ENCODE measurements around the genes EID2B and ZNF780B.

DNA sequence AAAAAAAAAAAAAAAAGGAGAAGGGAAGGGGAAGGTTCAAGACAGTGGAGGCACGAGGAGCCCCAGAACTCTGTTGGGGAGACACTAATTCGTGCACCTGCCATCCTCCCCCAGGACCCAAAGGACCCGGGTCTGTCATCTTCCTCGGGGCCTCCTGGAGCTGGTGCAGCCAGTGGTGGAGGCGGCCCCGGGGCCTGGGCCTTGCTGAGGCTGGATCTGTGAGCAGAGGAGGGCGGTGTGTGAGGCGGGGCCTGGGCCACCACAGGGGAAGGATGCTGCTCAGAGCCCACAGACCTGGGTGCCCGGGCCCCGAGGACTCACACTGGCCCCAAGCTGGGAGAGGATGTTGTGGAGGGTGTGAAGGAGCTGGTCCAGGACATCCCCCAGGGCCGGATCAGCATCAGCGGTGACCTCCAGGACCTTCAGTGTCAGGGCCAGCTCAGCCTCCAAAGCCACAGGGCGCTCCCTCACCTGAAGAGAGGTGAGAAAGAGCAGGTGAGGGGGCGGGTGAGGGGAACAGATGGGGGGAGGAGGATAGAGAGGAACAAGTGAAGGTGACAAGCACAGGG is 8.2 kb downstream of the IFNL3 start:
- PRO-cap, 4 experiments = peak in 1 of 4 experiments; most common plus-strand start position 291 of the sequence (in 1)
- RAMPAGE, long total RNA, 4 experiments = no peak in any of the 4 experiments

- PRO-cap, 4 experiments = peak in 1 of 4 experiments; most common plus-strand start chr19:39247178 (in 1)
- RAMPAGE, long total RNA, 4 experiments = no peak in any of the 4 experiments
Observed at GRCh38 chr19:39246949-39247408, 2.2 kb upstream of the IFNL3 start.

DNA sequence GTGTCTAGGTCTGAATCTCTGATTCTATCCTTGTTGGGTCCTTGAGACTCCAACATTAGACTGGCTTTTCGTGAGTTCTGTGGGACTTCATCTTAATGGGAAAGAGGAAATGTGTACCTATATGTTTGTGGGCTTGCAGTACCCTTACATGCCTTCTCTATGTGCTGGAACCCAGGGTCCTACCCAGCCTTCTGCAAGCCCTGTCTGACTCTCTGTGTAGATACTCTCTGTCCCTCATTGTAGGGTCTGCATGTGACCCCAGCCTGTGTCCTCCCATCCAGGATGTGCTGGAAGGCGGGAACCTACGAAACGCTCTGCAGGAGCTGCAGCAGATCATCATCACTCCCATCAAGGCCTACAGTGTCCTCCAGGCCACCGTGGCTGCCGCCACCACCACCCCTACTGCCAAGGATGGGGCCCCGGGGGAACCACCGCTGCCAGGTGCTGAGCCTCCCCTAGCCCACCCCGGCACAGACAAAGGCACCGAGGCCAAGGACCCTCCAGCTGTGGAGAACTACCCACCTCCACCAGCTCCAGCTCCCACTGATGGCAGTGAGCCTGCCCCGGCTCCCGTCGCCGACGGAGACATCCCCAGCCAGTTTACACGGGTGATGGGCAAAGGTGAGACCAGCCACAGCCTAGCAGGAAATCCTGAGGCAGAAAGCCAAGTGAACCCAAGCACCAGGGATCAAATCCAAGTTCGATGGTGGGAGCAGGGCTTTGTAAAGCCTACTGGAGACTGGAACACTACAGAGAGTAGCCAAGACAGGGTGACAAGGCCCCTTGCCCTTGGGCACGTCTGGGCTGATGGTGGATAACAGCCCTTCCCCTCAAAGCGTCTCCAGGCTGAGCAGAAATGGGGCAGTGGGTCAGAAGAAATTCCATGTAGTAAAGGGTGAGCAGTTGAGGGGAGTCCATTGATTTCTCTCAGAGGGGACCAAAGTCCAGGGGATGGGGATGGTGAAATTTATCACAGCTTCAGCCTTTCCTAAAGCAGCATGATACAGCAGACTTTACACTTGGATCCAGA is 13.4 kb downstream of the PAF1 start:
- PRO-cap, 4 experiments = no peak in any of the 4 experiments
- RAMPAGE, long total RNA, 4 experiments = no peak in any of the 4 experiments

- PRO-cap, 4 experiments = no peak in any of the 4 experiments
- RAMPAGE, long total RNA, 4 experiments = no peak in any of the 4 experiments
Observed at GRCh38 chr19:39380218-39381374, 10.3 kb downstream of the PAF1 start.

- PRO-cap, 4 experiments = peak in 4 of 4 experiments; most common plus-strand start chr19:39409398 (in 4); most common minus-strand start chr19:39409649 (in 3)
- RAMPAGE, long total RNA, 4 experiments = start-site peak on the minus strand in 2 of 4 experiments, at chr19:39409640-39409671 at its widest, 26 to 30 reads per replicate
Observed at GRCh38 chr19:39409304-39409904, 2.8 kb downstream of the ZFP36 start.

DNA sequence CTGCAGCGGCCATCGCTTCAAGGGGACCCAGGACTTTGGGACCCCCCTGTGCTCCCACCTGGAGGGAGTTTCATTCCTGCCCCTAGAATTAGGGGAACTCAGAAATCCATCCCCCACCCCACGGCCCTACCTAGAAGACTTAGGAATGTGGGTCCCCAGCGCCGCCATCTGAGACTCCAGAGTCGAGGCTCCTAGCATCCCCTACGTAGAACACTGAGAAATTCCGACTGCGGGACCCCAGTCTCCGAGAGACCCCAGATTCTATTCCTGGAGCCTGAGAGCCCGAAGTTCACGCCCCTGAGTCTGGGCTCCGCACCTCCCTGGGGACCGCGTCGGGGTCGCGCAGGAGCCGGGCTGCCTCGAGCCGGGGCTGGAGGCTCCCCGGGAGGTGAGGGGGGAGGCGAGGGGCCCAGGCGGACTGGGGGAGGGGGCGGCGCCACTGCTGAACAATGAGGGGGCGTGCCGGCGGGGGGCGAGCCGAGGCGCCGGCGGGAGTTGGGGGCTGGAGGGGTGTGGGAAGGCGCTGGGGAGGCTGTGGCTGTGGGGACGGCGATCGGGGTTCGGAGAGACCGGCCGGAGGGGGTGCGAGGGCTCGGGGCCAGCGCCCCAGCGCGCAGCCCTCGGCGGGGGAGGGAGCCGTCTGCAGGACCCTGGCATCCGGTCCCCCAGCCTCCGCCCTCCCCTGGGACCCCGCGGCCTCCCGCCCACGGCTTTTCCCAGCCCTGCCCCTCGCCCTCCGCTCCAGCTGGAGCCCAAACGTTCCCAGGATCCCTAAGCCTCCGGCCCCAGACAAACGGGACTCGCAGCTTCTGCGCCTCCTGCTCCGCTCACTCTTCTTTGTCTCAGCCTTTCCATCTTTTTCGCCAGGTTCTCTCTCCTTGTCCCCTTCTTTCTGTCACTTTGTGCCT is 810 bp downstream of the PLEKHG2 start:
- PRO-cap, 4 experiments = peak in 4 of 4 experiments; most common plus-strand start position 755 of the sequence (in 4); most common minus-strand start position 642 of the sequence (in 4)
- RAMPAGE, long total RNA, 4 experiments = no peak in any of the 4 experiments

DNA sequence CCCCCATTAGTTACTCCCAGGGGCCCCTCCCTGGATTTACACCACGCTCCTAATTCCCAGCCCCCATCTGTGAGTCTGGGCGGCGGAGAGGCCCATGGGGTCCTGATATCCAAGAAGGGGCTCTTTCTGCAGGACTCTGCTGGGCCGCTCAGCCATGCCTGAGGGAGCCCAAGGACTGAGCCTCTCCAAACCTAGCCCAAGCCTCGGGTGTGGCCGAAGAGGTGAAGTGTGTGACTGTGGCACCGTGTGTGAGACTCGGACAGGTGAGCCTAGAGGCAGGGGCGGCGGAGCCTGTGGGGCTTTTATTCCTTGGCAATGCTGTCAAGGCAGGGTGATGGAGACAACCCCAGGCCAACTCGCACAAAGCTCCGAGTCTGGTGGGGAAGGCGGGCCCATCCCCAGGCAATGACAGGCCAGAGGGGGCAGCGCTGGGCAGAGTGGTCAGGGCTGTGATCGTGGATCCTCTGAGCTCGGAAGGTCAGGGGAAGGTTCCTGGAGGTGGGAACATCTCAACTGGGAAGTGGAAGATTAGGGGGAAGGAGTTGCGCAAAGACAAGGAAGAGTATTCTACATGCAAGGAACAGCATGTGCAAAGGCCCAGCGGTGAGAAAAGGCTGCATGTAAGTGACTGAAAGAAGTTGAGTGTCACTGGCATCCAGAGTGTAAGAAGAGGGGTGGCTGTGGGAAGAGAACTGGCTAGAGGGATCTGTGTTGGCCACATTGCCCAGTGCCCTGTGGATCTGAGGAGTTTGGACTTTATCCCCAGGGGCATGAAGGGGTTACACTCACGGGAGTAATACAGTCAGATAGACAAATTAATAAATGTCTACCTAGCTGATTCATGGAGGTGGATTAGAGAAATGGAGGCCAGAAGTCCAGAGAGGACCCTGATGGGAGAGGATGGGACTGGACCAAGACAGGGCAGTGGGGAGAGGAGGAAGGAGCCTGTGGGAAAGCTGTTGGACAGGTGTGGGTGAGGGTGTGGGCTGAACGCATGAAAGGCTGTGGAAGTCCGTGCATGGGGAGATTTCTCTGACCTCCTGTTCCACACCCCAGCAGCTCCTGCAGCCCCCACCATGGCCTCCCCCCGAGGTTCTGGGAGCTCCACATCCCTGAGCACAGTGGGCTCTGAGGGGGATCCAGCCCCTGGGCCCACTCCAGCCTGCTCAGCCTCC is 1.9 kb downstream of the PLEKHG2 start:
- PRO-cap, 4 experiments = peak in 1 of 4 experiments; most common minus-strand start position 407 of the sequence (in 1)
- RAMPAGE, long total RNA, 4 experiments = no peak in any of the 4 experiments

GRCh38 chr19:39453065-39453590 is 7.7 kb downstream of the SUPT5H start:
- PRO-cap, 4 experiments = no peak in any of the 4 experiments
- RAMPAGE, long total RNA, 4 experiments = no peak in any of the 4 experiments

GRCh38 chr19:39532092-39533350 is at the start of gene EID2B:
EID2B (minus strand) TSS chr19:39532852.
- PRO-cap, 4 experiments = peak in 4 of 4 experiments; most common plus-strand start chr19:39533000 (in 1); most common minus-strand start chr19:39532817 (in 4)
- RAMPAGE, long total RNA, 4 experiments = no peak in any of the 4 experiments

DNA sequence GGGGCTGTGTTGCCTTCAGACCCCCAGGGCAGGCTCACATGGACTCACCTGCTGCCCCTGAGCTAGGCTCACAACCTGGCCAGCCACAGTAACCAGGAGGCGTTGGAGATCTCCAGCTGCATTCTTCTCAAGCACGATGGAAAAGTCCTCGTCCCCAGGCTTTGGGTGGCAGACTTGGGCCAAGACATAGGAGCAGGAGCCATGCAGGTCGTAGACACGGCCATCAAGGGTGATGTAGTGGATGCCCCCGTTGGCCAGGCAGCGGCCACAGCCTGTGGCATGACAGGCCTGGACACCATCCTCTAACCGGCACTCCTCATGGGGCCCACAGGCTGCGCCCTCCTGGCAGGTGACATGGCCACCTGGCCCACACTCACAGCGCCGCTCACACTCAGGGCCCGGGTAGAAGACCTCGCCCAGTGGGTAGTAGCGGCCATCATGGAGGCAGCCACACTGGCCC is 27.0 kb upstream of the FBL start:
- PRO-cap, 4 experiments = no peak in any of the 4 experiments
- RAMPAGE, long total RNA, 4 experiments = no peak in any of the 4 experiments

DNA sequence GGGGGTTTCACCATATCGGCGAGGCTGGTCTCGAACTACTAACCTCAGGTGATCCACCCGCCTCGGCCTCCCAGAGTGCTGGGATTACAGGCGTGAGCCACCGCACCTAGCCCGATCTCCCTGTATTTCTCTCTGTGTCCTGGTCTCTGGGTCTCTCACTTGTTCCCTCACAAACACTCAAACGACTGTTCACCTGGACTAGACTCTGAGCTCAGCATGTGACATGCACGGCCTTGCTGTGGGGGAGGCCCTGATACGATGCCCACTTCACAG is 32.7 kb upstream of the FBL start:
- PRO-cap, 4 experiments = no peak in any of the 4 experiments
- RAMPAGE, long total RNA, 4 experiments = no peak in any of the 4 experiments

GRCh38 chr19:39934465-39934759 is 36.6 kb upstream of the PSMC4 start:
- PRO-cap, 4 experiments = no peak in any of the 4 experiments
- RAMPAGE, long total RNA, 4 experiments = no peak in any of the 4 experiments

DNA sequence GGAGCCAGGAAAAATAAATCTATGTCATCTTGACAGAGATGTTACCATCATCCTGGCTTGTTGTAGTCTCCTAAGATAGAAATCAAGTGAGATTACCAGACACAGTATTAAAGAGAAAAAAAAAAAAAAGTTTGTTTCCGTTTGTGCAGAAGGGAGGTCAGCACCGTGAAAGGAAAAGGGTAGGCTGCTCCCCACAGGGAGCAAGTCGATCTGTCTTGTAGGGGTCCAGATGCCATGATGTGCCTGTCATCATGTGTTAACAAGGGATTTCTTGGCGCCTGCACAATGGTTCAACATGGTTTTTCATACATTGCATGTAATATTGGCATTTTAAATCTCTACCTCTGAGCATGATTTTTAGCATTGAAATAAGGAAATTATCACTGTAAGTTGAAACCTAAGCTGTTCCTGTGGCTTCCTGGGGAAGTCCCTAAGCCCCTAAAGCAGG is 29.4 kb upstream of the PSMC4 start:
- PRO-cap, 4 experiments = peak in 1 of 4 experiments; most common minus-strand start position 84 of the sequence (in 1)
- RAMPAGE, long total RNA, 4 experiments = no peak in any of the 4 experiments

DNA sequence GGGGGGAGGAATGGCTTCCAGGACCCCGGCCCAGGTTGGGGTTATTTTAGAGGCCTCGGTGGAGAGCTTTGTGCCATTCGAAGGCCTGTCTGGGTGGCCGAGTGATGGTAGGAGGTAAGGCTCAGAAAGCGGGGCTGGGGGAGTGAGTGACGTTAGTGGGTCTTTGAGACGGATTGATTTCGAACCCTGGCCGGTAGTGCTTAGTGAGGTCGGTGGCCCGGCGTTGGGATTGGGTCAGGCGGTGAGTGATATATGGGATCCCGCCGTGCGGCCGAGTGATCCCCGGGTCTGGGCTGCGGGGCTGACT is 296 bp downstream of the PSMC4 start:
- PRO-cap, 4 experiments = no peak in any of the 4 experiments
- RAMPAGE, long total RNA, 4 experiments = no peak in any of the 4 experiments

DNA sequence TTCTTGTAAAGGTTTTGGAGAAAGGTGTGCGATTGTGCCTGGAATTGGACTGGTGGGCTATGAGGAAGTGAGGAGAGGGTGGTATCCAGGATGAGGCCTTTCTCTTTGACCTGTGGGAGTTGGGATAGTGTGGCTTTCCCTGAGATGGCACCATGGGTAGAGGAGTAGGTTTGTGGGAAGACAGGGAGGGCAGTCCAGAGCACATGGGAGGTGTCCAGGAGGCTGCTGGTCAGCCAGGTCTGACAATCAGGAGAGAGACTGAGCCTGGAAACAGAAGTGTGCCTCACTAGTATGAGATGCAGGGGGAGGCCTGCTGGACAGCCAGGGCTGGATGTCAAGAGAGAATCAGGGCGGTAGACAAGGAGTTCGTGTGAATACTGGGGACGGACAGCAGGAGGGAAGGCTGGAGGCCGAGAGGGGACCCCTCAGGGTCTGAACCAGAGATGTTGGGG is 2.8 kb downstream of the PSMC4 start:
- PRO-cap, 4 experiments = no peak in any of the 4 experiments
- RAMPAGE, long total RNA, 4 experiments = no peak in any of the 4 experiments

DNA sequence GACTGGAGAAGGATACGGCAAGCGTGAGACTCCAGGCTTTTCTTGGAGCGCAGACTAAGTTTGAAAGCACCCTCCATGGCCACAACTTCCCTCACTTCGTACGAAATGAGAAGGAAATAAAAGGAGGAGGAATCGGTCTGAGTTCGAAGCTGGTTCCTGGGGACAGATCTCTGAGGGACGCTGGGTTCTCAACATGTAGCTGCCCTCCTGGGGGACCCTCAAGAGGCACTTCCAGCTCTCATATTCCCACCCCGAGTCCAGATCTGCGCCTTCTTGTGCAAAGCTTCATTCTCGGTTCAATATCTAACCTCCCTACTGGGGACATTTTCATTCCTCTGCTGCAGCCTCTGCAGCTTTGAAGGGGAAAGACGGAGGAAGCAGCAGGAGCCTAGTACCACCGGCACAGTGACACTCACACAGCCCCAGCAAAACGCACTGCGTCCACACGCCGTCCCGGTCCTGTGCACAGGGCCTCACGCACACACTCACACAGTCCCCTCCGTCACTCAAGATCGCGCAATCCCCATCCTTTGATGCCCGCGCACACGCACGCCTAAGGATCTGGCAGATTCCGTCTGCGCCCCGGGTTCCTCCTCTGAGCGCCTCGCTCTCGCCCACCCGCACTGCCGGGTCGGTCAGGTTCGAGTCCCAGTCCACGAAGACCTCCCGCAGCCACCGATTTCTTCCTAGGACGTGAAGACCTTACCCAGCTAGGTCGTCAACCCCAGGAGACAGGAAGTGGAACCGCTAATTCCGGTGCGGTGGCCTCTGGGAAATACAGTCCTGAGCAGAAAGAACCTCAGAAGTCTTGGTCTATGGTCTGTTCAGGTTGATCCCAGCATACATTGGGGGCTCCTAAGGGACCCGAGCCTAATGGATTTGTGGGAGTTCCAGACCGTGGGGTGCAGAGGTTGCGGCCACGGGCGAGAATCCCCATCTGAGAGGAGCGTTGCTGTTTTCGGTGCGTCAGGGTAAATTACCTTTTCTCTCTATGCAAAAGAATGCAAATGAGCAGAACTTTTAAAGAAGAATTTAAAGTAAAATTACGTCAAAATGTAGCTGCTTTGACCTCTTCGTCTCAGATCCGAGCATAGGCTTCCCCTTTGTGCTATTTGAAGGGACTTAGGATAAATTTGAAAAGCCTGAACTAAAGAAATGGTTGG is at the start of gene ZNF780B:
Gene ZNF780B, minus strand, starts transcription at position 749 of the 1,163 bp plus-strand sequence.
- PRO-cap, 4 experiments = peak in 4 of 4 experiments; most common plus-strand start position 780 of the sequence (in 2); most common minus-strand start position 688 of the sequence (in 2)
- RAMPAGE, long total RNA, 4 experiments = start-site peak on the minus strand in 4 of 4 experiments, centred at positions 697 to 714 of the sequence, 111 to 361 reads per replicate

DNA sequence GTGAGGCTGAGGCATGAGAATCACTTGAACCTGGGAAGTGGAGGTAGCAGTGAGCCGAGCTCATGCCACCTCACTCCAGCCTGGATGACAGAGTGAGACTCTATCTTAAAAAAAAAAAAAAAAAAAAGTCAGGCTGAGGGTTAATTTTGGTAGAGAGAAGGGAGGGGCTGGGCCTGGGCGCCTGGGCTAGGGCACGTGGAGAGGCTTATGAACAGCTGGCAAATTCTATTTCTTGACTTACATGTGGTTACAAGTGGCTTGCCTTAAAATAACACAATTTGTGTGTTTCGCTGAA is 47.6 kb upstream of the MAP3K10 start:
- PRO-cap, 4 experiments = peak in 1 of 4 experiments; most common minus-strand start position 77 of the sequence (in 1)
- RAMPAGE, long total RNA, 4 experiments = no peak in any of the 4 experiments

DNA sequence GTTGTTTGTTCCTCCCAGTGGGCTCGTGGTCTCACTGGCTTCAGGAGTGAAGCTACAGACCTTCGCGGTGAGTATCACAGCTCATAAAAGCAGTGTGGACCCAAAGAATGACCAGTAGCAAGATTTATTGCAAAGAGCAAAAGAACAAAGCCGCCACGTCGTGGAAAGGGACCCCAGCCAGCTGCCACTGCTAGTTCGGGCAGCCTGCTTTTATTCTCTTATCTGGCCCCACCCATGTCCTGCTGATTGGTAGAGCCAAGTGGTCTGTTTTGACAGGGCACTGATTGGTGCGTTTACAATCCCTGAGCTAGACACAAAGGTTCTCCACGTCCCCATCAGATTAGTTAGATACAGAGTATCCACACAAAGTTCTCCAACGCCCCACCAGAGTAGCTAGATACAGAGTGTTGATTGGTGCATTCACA is 21.7 kb upstream of the MAP3K10 start:
- PRO-cap, 4 experiments = no peak in any of the 4 experiments
- RAMPAGE, long total RNA, 4 experiments = no peak in any of the 4 experiments

GRCh38 chr19:40191693-40192354 is 598 bp downstream of the MAP3K10 start:
- PRO-cap, 4 experiments = peak in 3 of 4 experiments; most common minus-strand start chr19:40191975 (in 2)
- RAMPAGE, long total RNA, 4 experiments = no peak in any of the 4 experiments

- PRO-cap, 4 experiments = peak in 1 of 4 experiments; most common minus-strand start chr19:40223271 (in 1)
- RAMPAGE, long total RNA, 4 experiments = no peak in any of the 4 experiments
Observed at GRCh38 chr19:40222899-40223733, 3.4 kb downstream of the CCNP start.

Measured in spleen (tissue), 7 donors.